Camera-type eye (tissue), 1 donor: ENCODE data around the genes KHDRBS1, MARCKSL1 and ZBTB8OS.

- RAMPAGE, long total RNA = no peak
These were observed 64.5 kb downstream of the SERINC2 start for GRCh38 chr1:31477343-31478152.

- RAMPAGE, long total RNA = no peak
These were observed 26.7 kb upstream of the TINAGL1 start for GRCh38 chr1:31549489-31550226.

DNA sequence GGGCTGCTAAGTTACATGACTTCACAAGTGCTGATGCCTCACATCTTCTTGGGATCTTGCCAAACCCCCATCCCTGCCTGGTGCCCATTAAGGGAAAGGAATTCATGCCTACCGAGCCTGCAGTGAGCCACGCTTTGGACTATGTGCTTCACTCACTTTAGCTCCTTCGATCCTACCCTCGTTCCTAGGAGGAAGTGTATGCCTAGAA is 15.4 kb downstream of the TINAGL1 start:
- RAMPAGE, long total RNA = no peak

GRCh38 chr1:31637770-31638421 is 6.8 kb downstream of the PEF1 start:
- RAMPAGE, long total RNA = no peak

DNA sequence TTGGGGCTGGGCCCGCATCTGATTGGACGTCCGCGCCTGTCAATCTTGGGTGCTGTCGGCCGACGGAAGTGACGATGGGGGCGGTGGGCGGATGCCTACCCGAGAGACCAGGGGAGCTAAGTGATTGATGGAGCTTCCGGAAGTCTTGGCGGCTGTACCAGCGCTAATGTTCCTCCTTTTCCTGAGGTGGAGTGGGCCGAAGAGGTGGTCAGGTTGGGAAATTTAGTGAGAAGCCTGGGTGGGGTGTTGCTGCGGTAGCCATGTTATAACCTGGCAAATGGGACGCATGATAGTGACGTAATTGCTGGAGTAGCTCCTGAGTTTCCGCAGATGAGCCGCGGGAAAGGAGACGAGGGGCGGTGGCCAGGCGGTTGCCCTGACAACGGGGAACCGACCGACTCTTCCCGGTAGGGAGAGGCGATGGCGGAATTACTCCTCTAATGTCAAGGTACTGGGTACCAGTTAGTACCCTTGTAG is 297 bp upstream of the PEF1 start:
- RAMPAGE, long total RNA = no peak

DNA sequence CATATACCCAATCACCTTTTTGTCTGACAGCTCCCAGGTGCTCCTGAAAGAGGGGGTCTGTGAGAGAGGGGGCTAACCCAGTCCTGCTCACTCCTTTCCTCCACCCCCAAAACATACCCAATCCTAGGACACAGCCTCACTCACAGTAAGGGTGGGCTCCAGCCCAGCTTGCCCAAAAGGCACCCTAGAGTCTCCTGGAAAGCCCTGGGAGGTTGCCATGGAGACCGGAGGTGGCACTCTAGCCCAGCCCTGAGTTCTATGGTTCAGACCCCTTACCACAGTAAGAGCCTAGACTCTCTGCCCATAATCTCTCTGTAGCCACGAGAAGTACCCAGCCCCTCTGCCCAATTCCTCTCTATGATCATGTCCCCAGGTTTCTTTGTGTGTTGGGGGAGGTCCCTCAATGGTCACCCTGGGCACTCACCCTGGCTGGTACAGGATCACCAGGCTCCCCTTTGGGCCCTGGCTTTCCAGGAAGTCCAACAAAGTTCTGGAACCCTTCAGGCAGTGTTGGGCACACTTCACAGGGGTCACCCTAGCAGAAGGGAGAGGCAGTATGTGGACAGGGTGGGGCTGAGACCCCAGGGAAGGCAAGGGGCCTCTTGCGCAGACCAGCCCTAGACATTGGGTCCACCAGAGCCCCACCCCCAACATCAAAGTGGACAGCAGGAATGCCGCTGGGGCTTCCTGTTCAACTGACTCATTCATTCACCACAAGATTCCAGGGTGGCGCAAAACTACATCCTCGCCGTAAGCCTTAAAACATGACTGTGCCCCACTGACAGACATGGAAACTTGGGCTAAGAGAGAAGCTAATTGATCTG is 14.3 kb downstream of the COL16A1 start:
- RAMPAGE, long total RNA = no peak

- RAMPAGE, long total RNA = no peak
These were observed 1.6 kb downstream of the ADGRB2 start for GRCh38 chr1:31762197-31763233.

DNA sequence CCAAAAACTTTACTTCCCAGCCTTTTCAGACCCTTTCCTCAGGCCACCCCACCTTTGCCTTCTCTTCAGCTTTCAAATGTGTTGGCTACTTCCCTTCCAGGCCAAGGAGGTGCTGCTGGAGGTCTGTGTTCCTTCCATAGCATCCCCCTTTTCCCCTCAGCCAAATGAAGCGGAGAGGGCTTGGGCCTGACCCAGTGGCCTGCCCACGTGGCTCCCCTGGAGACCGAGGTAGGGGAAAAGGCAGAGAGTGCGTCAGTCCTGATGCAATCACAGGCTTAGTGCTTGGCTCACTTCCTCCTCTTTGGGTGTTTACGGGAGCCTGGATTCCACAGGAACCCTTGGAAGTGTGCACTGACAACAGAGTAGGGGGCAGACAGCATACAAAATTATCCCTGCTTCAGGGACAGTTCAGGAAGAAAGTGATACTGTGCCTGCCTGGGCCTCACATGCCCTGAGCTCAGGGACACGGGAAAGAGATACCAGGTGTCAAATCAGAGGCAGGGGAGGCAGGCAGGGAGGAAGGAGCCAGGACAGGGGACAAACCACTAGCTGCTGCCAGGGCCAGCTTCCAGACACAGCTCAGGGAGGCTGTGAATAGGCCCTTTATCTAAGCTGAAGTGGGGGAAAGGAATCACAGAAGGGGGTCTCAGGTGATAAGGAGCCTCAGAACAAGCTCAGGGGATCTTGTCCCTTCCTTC is 16.6 kb upstream of the PTP4A2 start:
- RAMPAGE, long total RNA = no peak

DNA sequence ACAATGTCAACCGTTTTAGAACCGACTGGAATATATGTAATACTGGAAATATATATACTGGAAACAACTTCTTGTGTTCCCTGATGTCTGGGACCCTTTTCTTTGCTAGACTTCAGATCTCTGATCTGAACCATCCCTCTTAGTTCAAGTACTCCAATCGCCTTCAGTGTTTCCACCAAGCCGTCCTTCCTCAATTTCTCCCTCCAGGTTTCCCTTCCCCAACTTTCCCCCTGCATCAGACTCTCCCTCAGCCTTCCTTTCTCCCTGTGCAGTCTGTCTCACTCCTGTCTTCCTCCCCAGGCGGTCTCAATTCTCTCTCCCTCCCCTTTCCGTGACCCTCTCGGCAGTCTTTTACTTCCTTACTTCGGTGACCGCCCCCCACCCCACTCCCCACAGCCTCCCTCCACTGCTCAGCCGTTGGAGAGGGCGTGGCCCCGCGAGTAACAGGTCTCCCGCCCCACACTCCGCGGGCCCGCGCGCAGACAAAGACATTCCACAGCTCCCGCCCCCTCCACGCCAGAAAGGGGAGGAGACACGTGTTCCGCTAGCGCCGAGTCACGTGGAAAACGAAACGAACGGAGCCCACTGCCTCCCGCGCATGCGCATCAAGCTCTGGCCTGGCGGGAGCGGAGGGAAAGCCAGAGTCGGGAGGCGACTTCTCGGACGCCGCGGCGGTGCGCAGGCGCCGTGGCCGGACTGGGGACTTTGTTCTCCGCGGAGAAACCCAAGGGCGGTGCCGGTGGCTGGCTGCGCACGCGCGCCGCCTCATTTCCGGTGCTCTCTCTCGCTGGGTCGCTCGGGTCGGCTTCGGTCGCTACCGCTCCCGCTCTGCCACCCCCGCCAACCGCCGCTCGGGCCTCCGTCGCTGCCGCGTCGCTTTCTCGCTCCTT is at the start of gene KHDRBS1:
Gene KHDRBS1, plus strand, starts transcription at position 782 of the 890 bp plus-strand sequence.
- RAMPAGE, long total RNA = no peak

DNA sequence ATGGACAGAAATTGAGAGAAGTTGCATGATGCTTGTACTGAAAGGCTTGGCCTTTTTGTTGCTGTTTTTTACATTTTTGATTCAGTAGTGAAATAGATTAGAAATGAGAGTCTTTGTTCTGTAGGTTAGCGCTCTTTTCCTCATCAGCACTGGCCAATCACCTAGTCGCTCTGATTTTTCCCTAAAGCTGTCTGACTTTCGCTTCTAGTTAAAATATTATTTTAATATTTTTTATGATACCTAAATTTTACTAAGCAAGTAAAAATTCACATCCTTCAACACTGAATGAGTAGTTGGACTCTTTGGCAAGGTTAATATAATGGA is 1.4 kb downstream of the KHDRBS1 start:
- RAMPAGE, long total RNA = no peak

GRCh38 chr1:32036687-32037072 is 23.0 kb downstream of the KHDRBS1 start:
- RAMPAGE, long total RNA = no peak

- RAMPAGE, long total RNA = no peak
These were observed 6.3 kb upstream of the TMEM39B start for GRCh38 chr1:32066126-32067232.

DNA sequence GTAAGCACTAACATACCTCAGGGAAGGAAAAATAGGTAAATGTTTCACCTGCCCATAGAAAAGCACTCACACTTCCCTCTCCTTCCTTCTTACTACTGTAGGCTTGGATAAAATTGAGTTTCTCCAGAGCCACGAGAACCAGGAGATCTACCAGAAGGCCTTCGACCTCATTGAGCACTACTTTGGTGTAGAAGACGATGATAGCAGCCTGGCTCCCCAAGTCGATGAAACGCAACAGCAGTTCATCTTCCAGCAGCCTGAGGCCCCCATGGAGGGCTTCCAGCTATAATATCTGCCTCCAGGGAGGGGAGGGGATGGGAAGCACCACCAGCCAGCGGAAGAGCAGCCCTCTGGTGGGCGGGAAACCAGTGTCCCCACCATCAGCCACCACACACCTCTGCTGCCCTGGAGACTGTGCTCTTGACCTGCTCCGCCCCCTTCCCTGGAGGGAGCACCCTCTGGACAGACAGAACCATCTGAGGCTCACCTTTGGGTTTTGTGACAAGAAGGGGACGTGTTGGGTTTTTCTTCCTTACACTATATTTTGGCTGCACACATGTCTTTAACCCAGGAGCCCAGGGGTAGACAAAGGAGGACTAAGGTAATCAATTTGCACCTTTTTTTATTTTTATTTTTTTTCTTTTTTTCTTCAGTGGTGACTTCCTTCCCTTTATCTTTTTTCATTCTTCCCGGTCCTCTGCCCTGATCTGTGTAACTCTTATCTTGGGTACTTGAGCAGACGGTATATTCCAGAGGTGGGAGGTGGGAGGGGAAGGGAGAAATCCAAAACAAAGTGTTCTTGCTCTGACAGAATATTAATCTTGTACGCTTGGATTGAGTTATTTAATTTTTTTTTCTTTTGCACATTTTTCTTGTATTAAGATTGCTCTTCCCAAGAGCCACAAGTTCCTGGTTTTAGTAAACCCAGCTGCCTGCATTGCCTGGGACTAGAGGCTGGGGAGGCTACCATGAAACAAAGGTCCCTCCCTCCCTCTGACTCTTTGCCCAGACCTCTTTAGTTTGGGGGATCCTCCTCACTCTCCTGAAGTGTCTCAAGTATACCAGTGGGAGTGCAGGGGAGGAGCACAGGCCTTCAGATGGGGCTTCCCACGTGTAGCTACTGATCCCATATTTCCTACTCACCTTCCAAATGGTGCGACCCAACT is 8.5 kb upstream of the TXLNA start:
- RAMPAGE, long total RNA = no peak

- RAMPAGE, long total RNA = no peak
These were observed 782 bp upstream of the CCDC28B start for GRCh38 chr1:32199540-32200085.

- RAMPAGE, long total RNA = no peak
These were observed at the start of gene MARCKSL1 for GRCh38 chr1:32335782-32336672. Gene MARCKSL1, minus strand, starts transcription at chr1:32336233.

DNA sequence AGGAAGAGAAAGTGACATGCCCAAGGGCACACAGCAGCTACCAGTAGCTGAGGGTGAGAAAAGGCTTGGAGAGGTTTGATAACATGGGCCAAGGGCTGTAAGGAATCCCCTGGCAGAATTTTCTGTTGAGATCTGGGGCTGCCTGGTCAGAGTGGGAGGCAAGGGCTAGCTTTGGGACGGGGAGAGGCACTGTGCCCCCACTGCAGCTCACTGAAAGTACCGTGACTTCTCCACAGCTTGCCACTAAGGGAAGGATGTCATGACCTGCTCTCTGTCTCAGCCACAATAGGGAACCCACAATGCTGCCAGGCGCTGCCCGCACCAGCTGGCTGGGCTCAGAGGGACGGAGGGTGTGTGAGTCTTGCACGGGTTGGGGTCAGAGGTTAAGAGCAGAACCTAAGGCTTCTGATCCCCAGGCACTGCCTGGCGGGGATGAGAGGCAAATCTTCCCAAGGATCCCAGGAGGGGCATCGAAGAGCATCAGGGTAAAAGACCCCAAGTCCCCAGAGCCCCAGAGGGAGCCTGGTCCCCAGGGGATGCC is 1.8 kb upstream of the MARCKSL1 start:
- RAMPAGE, long total RNA = no peak

GRCh38 chr1:32338271-32339021 is 2.4 kb upstream of the MARCKSL1 start:
- RAMPAGE, long total RNA = no peak

DNA sequence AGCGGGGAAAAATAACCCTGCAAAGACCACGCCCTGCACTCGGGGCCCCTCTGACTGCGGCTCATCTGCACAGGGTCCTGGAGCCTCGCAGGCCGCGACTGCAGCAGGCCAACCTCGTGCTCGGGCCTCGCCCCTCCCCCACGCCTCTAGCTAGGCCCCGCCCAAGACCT is 11.4 kb downstream of the FAM229A start:
- RAMPAGE, long total RNA = no peak

DNA sequence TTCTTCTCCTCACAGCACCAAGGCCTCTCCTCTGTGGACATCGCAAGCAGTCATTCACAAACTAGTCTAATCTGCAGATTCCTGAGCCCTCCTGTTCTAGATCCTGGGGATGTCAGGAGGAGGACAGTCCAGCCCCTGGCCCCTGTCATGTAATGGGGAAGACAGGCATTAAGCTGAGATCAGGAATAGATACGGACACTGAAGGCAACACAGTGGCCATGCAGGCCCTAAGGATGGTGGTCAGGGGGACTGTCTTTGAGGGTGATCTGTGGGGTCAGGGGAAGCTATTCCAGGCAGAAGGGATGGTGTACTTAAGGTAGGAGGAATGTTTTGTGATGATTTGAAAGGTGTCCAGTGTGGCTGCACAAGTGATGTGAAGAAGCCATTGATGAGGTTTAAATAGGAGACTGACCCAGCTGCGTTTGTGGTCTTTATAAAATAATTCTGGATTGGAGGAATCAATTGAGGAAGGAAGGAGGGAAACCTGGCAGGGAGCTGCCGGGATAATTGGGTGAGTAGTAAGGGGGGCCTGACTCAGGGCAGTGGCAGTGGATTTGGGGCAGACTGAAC is 6.9 kb downstream of the FAM229A start:
- RAMPAGE, long total RNA = no peak

GRCh38 chr1:32650161-32651080 is at the start of gene ZBTB8OS:
Gene ZBTB8OS, minus strand, starts transcription at chr1:32650550.
- RAMPAGE, long total RNA = no peak